Metanephros (tissue), 2 donors: Measurements from ENCODE around the gene RGS8.

DNA sequence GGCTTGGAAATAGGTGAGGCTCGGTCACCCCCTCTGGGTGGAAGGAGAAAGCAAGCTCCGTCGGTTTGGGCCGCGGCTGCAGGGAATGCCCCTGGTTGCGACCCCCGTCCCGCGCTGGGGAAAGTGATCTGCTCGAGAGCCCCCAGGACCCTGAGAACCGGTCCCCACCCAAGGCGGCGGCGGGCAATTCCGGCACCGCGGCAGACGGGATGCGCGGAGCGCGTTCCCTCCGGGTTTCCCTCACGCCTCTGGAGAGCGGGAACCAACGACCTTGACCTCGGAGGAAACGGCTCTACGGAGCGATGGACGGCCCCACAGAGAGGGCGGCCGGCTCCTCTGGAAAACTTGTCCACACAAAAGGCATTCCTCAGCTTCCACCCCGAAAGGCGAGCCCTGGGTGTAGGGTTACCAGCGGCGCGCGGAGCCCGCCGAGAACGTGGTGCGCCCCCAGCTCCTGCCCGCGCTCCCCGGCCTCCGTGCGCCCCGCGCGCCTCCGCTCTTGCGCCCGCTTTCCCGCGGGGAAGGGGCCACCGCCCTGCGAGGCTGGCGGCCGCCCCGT lies 495 bp upstream of the KIAA1614 start:
- RAMPAGE, long total RNA = no peak

DNA sequence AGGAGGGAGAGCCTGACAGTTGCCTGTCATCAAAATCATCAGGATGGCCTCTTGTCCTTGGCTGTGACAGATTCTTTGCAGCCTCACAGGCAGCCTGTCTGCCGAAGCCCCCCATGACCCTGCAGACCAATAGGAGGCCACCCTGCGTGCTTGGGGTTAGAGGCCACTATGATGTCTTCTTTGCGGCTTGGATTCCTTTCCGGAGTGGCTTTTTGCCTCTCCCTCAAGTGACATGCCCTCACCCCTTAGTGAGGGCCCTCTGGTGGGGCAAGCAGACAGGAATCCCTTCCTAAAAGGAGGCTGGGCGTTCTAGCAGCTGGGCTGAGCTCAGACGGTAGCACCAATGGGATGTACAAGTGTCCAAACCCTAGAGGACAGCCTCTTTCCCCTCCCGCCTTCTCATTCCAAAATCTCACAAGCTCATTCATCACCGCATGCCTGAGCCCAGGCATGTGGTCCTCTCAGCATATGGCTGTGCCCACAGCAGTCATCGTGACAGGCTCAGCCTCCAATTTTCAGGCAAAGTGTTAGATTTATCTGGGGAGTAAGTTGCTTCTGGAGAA lies 4.6 kb downstream of the KIAA1614 start:
- RAMPAGE, long total RNA = no peak

DNA sequence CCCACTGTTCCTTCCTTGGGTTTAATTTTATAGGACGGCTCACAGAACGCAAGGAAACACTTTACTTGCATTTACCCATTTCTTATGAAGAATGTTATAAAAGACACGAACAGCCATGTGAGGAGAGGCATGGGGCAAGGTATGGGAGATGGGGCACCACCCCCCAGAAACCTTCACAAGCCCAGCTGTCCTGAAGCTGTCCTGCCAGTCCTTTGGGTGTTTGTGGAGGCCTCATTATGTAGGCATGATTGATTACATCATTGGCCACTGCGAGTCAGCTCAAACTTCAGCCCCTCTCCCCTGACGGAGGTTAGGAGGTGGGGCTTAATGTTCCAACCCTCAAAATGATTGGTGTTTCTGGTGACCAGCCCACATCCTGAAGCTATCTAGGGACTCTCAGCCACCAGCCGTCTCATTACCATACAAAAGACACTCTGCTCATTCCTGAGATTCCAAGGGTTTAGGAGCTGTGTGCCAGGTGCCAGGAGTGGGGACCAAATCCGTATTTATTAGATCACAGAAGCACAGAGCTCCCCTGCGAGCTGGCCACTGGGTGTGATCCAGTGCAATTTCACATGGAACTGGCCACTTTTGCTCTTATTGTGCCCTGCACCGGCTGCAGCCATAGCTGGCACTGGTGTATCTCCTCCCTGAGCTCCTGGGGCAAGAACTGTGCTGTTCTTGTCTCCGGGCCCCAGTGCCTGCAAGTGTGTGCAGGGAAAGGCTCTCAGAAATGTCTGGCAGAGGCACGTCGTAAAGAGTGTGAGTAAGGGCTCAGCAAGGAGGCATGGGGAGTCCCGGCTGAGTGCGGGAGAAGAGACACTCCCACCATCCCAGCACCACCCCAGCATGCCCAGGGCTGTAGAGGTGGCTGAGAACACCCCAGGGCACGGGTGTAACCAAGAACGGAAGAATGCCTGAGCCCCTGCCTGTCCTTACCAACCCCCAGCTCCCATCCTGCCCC lies 10.5 kb downstream of the KIAA1614 start:
- RAMPAGE, long total RNA = no peak

GRCh38 chr1:181078327-181078744 lies 10.2 kb upstream of the IER5 start:
- RAMPAGE, long total RNA = no peak

DNA sequence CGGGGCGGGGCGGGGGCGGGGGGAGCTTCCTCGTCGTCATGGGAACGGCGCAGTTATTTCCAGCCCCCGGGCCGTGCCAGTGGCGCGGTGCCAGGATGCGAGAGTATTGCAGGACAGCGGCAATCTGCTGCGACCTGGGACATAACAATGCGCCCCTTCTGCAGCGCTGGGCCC lies 16.9 kb downstream of the IER5 start:
- RAMPAGE, long total RNA = no peak

DNA sequence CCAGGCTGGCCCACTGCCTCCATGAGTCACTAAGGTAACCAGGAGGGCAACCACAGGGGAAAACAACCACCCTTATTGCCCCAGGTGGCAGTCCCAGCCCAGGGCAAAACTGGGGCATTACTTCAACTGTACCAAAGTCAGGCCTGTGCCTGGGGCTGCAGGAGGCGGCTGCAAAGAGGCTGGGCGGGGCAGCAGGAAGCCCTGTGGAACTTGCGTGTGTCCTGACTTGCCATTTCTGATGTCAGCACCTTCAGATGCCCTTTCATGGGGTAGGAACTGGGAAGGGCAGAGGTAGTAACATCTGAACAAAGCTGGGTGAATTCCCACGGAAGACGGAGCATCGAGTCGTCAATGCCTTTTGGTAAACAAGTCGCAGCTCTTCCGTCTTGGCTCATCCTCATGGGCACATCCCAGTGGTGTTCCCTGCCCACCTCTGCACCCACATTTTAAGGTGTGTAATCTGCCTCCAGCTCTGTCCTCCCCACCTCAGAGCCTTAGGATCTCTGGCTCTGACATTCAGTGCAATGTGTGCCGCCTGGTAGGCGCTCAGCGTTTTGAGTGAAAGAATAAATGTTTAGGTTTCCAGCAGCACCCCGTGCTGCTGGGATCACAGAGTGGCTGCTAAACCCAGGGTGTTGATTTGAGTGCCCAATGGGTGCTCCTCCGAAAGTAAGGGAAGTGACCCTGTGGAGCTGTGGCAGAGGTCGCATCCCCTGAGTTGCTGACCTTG lies 26.7 kb upstream of the ZNF648 start:
- RAMPAGE, long total RNA = no peak

- RAMPAGE, long total RNA = no peak
Measured at GRCh38 chr1:182114097-182114720, 52.7 kb upstream of the ZNF648 start.

DNA sequence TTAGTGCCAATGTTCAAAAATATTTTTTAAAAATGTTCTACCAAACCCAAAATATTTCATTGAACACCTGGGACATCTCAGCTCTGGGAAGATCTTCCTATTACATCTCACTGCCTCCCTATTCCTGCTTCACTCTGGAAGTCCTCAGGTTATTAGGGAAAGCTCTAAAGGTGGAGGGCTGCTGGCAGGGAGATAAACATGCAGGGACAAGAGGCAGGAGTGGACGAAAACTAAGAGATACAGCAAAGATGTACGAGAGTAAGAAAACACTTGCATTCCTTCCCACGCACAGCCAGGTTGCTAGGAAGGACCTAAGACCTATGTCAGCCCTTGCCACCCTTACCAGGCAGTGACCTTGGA lies 87.3 kb upstream of the ZNF648 start:
- RAMPAGE, long total RNA = no peak

DNA sequence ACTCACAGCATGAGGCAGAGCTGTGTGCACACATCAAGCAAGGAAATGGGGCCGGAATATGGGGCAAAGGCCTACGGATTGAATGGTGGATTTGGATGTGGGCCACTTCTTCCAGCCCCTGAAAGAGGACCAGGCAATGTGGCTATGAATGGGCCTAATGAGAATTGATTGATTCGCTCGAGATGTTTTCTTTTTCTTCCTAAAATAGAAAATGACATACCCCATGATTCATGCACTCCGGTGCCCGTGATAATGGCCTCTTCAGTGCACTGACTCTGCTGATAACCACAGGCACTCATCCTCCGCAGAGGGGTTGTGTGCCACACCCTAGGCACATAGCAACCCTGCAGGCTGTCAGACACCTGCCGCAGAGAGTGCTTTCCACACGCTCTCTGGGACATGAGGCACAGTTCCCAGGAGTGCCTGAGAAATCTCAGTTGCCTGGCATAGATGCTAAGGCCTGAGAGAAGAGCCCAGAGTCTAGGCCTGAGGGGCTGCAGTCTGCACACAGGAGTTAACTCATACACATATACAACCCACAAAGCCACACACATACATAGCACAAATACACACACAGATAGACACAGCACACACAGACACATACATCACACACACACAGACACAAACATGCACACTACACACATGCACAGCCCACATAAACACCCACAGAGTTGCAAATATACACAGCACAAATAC lies 155.3 kb downstream of the GLUL start:
- RAMPAGE, long total RNA = no peak

DNA sequence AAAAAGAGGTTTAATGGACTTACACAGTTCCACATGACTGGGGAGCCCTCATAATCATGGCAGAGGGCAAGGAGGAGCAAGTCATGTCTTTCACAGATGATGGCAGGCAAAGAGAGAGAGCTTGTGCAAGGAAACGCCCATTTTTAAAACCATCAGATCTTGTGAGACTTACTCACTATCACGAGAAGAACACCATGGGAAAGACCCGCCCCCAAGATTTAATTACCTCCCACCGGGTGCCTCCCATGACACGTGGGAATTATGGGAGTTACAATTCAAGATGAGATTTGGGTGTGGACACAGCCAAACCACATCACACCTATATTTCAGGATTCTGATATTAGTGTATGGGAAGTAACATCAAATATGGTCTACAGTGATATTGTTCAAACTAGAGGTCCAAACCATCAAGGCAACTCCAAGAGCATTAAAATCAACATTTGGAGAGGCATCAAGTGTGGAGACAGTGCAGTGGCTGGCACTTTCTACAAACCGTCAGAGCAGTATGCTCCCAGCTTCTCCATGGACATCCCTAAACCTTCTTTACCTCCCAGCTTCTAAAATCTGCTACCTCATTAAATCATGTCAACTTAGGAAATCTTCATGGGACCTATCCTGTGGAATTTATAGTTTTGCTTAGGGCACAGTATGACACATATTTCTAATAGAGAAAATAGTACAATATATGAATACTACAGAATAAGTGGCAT lies 99.1 kb downstream of the GLUL start:
- RAMPAGE, long total RNA = no peak

DNA sequence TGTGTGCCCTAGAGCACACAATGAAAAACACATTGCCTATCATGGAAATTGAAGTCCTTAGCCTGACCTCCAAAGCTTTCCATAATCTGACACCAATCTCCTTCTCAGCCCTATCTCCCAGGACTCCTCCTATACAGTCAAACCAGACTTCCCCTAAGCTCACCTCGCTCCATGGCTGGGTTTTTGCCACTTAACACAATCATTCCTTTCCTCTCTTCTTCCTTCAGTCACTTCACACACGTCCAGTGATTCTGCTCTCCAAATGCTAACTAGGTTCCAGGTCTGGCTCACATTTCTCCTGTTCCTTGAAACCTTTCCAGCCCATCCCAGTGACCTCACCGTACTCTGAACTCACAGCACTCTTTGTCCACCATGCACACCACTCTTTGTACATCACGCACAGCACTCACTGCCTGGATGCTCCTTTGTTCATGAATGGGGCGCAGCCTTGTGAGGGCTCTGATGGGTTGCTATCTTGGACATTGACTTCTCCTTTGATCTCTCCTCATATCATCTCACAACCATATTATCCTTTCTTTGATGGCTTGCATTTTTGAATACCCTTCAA lies 98.4 kb downstream of the GLUL start:
- RAMPAGE, long total RNA = no peak

DNA sequence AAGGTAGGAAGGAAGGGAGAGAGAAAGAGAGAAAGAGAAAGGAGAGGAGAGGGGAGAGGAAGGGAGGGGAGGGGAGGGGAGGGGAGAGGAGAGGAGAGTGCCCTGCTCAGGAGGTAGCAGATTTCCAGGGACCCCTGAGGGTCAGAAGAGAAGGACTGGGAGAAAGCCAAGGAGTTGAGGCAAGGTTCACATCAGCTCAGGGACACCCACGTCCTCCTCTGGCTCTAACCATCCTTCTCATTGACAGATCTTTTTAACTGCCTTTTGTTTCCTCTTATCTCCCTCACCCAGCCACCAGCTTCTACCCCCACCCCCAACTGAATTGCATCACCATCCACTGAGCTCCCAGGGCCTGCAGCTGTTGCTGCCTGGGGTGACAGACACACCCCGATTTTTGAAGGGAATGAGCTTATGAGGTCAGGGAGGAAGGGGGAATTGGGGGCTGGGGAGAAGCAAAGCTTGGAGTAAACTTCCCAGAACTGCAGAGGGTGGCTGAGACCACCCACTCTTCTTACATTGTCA lies 91.6 kb downstream of the GLUL start:
- RAMPAGE, long total RNA = no peak

- RAMPAGE, long total RNA = no peak
Measured at GRCh38 chr1:182300845-182301261, 90.7 kb downstream of the GLUL start.

DNA sequence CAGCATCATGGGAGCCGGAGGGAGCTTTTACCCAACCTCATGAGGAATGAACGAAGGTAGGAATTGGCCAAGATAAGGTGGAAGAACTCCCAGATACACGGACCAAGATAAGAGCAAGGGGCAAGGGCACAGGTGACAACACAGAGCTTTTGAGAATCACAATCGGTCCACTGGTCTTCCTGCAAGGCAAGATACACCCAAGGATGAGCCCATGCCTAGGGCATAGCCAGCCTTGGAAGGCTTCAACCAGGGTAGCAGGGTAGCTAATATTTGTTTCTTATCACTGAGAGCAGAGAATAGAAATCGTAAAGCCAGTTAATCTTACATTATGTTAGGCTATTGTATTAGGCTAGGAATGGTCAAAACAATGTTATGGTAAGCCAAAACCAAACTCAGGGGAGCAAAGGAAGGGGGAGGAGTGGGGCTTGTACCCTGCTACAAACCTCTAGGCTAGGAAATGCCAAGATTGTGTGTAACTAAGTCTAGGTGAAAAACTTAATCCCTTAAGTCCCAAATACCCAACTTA lies 9.3 kb downstream of the GLUL start:
- RAMPAGE, long total RNA = no peak

DNA sequence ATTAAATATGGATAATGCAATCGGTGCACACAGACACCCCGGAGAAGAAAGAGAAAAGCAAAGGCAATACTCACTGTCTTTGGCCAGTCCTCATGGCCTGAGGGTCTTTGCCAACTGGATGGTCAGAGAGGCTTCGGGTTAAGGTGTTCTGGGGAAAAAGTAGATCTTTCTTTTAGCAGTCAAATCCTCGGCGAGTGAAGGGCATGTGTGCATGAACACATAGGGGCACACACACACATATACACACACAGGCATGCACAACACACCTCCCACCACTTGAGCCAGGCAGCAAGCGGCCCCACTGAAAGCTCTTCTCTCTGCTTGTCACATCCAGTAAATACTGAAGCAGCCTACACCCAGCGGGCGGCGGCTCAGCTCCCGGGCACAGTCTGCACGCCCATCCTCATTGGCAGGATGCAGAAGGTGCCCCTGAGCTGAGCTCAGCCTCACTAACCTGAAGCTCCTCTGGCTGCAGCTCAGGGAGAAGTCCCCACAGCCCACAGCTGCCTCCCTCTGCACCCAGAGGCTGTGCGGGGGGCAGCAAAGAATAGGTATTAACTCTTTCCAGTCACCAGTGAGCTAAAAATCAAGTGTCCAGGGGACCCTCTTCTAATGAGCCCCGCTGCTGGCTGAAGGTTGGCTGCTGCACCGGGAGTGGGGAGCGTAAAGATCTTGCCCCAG lies 12.7 kb downstream of the RGS8 start:
- RAMPAGE, long total RNA = no peak

- RAMPAGE, long total RNA = no peak
Measured at GRCh38 chr1:182684270-182684915, at the start of gene RGS8. RGS8 (minus strand) TSS chr1:182684587.

DNA sequence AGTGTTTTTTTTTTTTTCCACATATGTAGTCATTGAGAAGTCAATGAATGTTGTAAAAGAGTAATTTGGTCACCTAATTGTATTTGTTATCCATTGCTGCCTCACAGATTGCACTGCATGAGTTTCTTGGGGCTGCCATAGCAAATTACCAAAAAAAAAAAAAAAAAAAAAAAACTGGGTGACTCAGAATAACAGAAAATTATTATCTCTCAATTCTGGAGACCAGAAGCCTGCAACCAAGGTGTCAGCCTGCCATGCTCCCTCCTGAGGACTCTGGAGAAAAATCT lies 37.8 kb upstream of the RGS8 start:
- RAMPAGE, long total RNA = no peak

- RAMPAGE, long total RNA = no peak
Measured at GRCh38 chr1:182855128-182855740, 16.1 kb downstream of the DHX9 start.

DNA sequence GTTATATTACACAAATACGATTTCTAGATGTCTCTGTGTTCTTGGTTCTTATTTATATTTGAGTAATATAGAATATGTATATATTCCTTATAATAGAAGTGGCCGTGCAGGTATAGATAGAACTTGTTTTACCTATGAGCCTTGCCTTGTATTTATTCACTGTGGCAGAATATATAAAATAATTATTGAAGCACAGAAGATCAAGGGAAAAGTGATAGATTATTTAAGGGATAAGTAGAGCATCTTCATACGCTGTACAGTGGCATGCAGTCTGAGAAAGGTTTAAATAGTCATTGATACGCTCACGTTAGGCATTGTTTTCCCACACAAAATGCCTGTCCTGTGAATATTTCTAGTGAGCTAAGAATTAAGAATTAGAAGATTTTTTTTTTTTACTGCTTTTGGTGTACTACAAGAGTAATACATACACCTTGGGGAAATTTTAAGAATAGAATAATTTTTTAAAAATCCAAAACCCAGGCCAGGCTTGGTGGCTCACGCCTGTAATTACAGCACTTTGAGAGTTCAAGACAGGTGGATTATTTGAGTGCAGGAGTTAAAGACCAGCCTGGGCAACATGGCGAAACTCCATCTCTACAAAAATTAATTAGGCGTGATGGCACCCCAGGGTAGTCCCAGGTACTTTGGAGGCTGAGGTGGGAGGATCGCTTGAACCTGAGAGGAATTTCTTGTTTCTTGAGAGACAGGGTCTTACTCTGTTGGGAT lies 24.4 kb downstream of the DHX9 start:
- RAMPAGE, long total RNA = no peak

- RAMPAGE, long total RNA = no peak
Measured at GRCh38 chr1:182873023-182873559, 33.9 kb downstream of the DHX9 start.